ENCODE results near the genes ALOX15, RNF167, ZFP3 and WSCD1.

- PRO-cap: no peak
These were observed 14.1 kb downstream of the SPNS2 start for GRCh38 chr17:4512711-4513251.

GRCh38 chr17:4616811-4617532, 24.5 kb downstream of the ALOX15 start:
- PRO-cap: no peak

GRCh38 chr17:4641378-4641781, at the start of gene ALOX15:
ALOX15 (minus strand) TSS chr17:4641678.
- PRO-cap: no peak

GRCh38 chr17:4759774-4760238, 11.9 kb upstream of the TM4SF5 start:
- PRO-cap: no peak

GRCh38 chr17:4939767-4940847, at the start of gene RNF167:
RNF167 (plus strand) TSS chr17:4940268.
- PRO-cap: bidirectional peak, plus-strand start at chr17:4940332, minus-strand start at chr17:4939921; bidirectional peak, plus-strand start at chr17:4940589, minus-strand start at chr17:4940472

DNA sequence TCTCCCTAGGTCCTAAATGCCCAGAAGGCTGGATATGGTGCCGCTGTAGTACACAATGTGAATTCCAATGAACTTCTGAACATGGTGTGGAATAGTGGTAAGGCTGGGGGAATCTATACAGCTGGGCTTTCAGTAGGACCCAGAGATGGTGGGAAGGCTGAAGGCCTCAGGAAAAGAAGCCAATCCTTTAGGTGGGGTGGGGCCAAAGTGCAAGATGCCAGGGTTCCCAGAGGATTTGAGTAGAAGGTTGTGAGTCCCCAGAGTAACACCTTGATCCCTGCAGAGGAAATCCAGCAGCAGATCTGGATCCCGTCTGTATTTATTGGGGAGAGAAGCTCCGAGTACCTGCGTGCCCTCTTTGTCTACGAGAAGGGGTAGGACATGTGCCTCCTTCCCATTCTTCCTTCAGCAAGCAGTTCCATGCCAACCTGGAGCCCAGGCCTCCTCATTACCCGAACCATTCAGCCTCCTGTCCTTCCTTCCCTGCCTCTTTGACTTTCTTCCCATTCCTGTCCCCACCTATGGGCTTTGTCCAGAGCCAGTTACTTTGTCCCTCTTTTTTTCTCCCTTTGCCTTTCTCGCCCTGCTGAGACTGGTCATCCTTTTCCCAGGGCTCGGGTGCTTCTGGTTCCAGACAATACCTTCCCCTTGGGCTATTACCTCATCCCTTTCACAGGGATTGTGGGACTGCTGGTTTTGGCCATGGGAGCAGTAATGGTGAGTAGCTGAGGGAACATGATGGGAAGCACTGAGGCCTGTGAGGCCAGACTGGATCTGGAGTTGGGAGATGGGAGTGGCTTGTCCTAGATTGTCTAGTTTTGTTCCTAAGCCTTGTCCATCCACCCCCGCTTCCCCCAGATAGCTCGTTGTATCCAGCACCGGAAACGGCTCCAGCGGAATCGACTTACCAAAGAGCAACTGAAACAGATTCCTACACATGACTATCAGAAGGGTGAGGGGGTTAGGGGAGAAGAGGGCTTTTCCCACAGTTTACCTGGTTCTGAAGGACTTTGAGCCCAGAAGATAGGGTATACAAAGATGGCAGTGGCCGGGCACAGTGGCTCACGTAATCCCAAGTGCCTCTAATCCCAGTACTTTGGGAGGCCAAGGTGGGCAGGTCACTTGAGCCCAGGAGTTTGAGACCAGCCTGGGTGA, 2.9 kb downstream of the RNF167 start:
- PRO-cap: no peak

- PRO-cap: no peak
These were observed 14.2 kb upstream of the SLC52A1 start for GRCh38 chr17:5049060-5050138.

DNA sequence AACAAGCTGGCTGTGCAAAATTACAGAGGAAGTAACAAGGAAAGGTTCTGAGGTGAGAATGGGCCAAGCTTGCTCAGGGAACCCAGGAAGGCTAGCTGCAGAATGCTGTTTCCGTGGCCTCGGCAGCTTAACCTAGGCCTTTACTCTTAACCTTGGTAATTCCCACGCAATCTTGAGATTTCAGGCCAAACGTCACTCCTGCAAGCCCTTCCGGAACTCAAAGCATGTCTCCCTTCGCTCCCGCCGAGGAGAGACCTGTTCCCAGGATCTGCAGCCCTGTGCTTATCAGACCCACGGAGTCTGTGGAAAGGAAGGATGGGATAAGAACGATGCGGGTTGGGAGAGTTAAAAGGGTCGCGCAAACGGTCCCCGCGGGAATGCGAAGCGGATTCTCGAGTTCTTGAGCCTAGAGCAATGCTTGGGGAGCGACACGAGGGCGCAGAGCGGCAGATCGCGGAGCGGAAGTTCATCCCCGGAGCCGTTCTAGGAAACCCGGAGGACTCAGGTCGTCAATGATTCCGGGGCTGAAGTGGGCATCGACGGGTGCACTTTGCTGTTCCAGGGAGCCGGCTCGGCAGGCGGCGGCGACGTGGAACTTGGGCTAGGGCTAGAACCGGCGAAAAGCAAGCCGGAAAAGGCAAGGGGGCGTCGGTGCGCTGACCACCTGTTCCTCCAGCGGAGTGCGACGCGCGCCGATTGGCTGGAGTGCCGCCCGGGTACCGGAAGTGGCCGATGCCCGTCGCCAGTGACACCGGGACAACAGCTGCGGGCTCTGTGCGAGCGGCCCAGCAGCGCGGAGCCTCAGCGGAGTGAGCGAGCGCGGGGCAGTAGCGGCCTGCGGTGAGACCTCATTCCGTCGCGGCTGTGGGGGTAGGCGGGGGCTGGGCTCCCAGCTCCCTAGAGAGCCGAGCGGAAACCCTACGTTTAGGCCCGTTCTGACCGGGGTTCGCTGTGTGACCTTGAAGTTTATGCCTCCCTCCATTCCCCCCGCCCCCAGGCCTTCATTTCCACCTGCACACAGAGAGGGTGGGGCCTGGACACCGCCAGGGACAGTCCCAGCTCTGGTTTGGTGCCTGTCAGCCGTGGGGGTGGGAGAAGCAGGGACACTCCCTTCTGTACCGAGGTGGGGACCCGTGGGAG, at the start of gene ZFP3:
Gene ZFP3, plus strand, starts transcription at position 732 of the 1,140 bp plus-strand sequence.
- PRO-cap: bidirectional peak, plus-strand start at position 745 of the sequence, minus-strand start at position 416 of the sequence

- PRO-cap: no peak
These were observed 187.8 kb upstream of the NLRP1 start for GRCh38 chr17:5772102-5772498.

DNA sequence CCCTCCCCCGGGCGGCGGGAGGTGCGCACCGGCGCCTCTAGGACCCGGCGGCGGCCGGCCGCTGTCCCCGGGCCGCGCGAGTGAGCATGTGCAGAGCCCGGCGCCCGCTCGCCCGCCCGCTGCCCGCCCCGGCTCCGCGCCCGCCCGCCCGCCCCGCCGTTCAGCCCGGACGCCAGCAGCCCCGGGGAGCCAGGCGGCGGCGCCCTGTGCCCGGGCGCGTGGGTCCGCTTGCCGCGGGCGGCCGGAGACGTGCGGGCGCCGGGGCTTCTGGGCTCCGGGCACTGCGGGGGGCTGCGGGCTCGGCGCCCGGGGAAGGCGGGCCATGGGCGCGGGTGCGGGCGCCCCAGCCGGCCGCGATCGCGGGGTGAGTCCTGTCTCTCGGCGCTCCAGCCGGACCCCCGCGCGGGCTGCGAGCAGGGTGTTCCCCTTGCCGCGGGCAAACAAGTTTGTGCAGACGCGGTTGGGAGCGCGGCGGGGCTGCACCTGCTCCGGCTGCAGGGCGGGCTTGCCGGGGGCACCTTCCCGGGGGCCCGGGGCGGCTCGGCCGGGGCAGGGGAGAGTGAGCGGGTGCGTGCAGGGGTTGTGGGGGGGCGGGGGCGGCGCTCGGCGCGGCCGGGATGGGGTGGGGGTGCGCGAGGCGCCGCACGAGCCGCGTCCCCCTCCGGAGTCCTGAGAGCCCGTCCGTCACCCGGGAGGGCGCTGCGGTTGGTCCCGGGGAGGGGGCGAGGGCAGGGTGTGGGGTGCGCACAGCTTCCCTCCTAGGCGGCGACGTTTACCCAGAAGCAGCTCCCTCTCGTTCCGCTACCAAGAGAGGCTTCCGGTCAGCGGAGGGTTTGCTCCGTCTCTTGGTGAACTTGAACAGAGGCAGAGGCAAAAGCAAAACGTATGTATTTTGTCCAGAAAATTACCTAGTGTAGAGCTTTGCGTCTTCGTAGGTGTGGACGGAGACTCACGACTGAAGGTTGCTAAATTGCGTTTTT, at the start of gene WSCD1:
Gene WSCD1, plus strand, starts transcription at position 91 of the 980 bp plus-strand sequence.
- PRO-cap: bidirectional peak, plus-strand start at position 169 of the sequence, minus-strand start at position 39 of the sequence; unidirectional peak, plus-strand start at position 453 of the sequence

DNA sequence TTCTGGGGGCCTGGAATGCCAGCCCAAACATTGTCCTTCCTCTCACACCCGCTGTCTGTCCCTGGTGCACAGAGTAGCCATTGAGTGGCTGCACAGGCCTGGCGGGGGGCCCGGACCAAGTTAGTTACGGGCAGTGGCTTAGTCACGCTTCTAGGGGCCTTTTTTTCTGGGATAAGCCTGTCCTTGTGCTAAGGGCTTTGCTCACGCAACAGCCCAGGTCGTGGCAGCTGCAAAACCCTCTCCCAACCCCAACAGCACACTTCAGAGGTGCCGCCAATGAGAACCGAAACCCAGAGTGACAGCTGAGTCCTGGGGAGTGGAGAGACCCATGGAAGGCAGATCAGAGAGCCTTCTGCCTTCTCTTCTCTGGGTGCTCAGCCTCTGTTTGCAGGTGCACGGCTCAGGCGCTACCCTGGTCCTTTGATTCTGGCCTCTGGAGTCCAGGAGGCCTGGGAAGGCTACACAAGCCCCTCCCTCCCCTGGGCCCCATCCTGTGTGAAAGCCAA, 9.0 kb downstream of the WSCD1 start:
- PRO-cap: no peak

- PRO-cap: no peak
These were observed 108.5 kb downstream of the WSCD1 start for GRCh38 chr17:6178727-6179104.

DNA sequence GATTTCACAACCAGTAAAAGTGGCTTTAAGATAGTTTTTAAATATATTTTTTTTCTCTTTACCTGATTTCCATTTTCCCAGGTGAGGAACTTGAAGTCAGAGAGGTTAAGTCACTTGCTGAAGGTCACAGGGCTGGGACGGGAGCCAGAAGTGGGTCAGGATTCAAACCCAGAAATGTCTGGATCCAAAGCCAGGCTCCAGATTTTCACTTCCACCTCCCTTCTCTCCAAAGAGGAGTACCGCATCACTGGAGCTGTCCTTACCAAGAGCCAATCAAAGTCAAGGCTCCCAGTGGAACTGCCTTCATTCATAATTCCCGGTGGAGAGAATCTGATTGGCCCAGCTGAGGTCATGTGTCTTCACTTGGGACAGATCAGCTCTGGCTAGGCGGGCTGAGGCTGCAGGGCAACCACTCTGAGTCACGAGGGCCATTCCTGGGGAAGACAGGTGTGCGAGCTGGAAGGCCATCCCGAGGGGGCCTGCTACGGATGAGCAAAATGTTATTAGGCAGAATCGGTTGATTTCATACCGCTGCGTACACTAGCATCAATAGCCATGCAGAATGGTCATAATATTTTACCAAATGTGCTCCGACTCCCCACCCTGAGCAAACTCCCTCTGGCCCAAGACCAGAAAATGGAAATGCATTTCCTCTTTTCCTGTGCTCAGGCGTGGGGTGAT, 111.3 kb downstream of the AIPL1 start:
- PRO-cap: no peak

DNA sequence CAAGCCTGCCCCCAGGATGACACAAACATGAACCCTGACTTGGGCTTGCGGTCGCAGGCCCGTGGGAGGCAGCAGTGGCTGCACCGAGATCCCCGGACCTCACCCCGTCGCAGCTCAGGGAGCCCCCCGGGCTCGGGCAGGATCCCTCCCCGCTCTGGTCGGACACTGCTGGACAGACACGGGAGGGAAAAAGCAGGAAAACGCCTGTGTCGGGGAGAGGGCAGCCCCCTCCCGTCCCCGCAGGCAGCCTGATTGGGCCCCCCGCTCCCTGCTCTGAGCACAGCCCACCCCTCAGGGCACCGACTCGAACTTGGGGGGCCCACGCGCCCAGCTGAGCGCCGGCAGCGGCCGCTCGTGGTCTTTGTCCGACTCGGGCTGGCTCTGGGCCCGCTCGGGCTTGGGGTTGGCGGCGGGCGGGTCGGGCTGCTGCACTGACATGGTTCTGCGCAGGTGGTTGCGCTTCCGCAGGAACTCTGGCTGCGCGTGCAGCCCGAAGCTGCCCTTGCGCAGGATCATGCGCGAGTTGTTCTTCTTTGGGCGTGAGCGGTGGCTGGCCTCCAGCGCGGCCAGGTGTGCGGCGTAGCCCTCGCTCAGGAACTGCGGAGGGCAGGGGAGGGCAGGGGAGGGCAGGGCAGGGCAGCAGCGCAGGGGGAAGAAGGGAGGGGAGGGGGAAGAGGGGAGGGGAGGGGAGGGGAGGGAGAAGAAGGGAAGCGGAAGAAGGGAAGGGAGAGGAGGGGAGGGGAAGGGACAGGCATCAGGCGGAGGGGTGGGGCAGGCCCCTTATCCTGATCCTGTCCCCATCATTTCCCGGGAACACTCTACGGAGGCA, 11.0 kb downstream of the PIMREG start:
- PRO-cap: unidirectional peak, minus-strand start at position 475 of the sequence

DNA sequence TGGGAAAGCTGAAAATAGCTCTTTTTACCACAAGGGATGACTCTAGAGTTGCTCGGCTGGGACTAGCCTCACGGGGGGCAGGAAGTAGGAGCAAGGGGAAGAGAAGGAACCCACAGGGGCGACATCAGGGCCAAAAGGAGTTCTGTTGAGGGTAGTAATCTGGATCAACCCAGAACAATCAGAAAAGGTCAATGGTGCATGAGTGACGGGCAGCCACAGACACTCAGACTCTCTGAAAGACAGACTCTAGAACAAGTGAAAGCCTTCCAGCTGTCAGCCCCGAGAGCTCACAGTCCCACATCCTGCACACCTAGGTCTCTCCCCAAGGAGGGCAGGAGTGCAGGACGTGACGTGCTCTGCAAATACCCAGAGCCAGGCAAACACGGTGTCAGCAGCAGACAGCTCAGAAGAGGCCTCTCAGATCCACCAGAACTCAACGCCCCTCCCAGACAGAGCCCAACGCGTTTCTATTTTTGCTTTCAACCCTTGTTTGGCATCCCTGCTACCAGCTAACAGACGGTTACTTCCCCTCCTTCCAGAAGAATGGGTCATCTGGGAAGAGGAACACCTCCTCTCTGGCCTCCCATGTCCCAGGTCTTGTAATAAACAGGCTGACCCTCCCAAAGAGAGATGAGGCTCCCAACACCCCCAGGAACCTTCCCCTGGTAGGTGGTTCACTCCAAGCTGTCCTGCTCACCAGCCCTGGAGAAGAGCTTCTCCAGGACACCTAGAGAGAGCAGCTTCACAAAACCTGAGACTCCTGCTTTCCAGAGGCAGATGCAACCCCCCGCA, 7.7 kb downstream of the PITPNM3 start:
- PRO-cap: unidirectional peak, plus-strand start at position 540 of the sequence

DNA sequence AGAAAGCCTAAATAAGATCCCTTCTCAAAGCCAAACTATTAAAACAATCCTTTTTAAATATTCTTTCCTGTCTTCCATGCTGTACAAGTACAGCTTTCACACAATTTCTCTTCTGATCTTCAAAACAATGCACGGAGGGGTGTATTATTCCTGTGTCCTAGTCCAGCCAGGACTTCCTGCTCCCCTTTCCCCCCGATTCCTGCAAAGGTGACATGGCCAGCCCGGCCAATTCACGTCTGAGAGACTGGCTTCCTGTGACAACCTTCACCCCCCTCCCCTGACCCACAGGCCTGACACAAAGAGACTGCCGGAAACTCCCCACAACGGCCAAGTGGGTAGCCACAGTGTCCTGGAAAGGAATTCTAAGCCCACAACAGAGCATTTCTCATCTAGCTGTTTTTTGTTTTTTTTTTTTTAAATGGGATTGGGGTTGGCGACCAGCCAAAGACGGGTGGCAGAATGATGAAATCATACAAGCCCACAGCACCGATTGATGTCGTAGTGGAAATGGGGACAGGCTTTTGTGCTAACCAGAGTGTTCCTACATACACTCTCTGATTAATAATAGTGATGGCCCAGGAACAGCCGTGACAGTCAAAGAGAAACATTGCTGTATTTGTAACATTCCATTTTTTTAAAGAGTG, 2.9 kb upstream of the XAF1 start:
- PRO-cap: no peak

DNA sequence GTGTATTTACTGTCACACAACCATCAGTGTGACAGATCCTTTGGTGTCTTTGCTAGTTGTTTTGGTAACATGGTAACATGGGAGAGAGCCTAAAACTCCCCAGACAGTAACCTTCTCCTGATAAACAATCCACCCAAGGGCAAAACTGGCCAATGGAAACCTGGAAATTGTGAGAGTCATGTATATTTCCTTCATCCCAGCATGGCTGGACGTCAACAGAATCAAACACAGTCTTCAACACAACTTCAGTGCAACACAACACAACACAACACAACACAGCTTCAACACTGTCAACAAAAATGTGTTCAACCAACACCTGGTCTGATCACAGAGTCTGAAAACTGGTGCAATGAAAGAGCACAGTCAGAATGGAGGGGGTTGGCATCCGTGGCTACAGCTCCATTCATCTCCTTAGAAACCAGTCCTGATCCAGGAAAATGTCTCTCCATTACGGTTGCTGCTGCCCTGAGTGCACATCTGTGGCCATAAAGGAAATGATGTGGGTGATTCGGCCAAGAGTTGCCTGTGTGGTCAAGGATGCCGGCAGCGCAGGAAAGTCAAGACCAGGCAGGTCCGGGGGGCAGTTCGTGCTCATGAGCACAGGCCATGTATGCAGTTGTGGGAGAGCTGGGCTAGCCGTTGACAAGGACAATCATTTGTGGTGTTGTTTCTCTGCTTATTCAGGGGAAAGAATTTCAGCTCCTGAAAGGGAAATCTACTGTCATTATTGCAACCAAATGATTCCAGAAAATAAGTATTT, 5.8 kb downstream of the XAF1 start:
- PRO-cap: no peak

DNA sequence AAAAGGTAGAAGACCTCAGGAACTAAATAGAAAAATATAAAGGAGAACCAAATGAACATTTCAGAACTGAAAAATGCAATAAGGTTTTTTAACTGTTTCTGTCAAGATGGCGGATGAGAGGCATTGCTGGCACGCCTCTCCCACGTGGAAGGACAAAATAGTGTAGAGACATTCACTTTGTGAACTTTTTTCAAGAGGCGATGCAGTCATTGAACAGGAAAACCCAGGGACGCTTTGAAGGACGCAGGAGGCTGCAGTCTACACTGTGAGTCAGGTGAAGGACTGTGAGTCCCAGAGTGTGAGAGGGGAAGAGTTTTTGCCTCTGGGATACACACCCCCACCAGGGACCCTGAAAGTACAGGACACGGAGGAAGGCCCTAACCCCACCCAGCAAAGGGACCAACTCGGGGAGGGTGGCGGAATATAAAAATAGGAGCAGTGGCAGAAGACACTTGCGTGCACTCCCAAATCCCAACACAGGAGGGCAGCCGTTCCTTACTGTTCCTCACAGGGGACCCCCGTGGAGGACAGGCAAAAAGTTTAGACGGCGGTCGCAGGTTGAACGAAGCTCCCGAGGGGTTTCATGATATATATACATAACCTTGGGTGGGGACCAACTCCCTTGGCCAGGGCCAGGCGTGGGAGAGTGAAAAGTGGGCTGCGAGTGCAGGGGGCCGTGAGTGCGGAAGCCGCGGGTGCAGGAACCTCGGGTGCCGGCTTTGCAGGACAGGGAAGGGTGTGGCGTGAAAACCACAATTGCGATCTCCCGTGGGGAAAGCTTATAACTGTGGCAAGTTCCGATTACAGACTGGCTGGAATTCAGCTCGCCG, 82.1 kb upstream of the ALOX12 start:
- PRO-cap: no peak

DNA sequence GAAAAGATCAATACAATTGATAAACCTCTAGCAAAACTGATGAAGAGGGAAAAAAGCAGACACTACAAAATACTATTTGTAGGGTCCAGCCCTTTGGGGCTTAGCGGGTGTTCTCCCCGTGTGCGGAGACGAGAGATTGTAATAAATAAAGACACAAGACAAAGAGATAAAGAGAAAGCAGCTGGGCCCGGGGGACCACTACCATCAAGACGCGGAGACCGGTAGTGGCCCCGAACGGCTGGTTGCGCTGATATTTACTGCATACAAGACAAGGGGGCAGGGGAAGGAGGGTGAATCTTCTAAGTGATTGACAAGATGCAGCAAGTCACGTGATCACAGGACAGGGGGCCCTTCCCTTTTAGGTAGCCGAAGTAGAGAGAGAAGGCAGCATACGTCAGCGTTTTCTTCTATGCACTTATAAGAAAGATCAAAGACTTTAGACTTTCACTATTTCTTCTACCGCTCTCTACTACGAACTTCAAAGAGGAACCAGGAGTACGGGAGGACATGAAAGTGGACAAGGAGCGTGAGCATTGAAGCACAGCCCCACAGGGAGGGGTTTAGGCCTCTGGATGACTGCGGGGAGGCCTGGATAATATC, 11.3 kb upstream of the CLEC10A start:
- PRO-cap: no peak

- PRO-cap: no peak
These were observed 11.4 kb downstream of the ASGR1 start for GRCh38 chr17:7167782-7168110.